Diencephalon (tissue), 2 donors: ENCODE data around the gene B3GNTL1.

DNA sequence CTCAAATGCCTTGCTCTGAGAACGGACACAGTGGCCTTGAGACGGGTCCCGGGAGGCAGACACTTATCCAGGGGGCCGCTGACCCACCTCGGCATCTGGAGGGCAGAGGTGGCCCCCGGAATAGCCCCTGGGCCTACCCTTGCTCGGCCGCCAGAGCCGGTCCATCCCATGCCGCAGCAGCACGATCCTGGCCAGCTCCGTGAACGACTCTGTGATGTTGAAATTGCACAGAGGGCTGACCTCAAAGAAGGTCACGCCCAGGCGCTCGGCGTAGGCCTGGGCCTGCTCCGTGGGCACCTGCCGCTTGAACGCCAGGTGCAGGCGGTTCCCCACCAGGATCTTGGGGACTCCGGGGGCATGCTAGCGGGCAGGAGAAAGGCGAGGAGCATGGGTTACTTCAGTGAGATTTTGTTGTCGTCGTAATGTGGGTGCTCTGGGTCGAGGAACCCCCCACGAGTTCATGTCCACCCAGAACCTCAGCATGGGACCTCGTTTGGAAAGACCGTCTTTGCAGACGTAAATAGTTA lies 10.2 kb upstream of the WDR45B start:
- RAMPAGE, long total RNA, result no peak

DNA sequence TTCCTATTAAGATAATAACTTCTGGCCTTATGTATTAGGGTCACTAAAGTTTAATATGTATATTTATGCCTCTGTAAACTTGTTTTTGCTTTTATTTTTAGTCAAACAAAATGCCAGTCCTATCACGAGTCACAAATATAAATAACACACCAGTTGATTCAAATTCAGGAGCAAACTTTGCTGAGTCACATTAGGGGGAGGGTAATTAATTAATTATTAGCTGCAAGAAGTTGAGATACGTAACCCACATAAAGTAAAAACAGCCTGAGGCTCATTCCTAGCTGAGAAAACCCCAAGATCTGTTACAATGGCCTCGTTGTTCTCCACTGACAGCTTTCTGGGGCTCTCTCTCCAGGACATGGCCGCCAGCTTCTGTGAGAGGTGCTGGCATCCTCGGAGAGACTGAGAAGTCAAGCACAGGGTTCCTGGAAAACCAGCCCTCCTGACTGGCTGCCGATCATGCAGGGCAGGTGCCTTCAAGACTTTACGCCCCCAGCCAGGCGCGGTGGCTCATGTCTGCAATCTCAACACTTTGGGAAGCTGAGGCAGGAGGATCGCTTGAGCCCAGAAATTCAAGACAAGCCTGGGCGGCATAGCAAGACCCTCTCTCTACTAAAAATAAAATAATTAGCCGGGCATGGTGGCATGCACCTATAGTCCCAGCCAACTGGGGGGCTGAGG lies 11.1 kb downstream of the RAB40B start:
- RAMPAGE, long total RNA, result no peak

GRCh38 chr17:82786222-82786729 lies 34.4 kb downstream of the TBCD start:
- RAMPAGE, long total RNA, result no peak

DNA sequence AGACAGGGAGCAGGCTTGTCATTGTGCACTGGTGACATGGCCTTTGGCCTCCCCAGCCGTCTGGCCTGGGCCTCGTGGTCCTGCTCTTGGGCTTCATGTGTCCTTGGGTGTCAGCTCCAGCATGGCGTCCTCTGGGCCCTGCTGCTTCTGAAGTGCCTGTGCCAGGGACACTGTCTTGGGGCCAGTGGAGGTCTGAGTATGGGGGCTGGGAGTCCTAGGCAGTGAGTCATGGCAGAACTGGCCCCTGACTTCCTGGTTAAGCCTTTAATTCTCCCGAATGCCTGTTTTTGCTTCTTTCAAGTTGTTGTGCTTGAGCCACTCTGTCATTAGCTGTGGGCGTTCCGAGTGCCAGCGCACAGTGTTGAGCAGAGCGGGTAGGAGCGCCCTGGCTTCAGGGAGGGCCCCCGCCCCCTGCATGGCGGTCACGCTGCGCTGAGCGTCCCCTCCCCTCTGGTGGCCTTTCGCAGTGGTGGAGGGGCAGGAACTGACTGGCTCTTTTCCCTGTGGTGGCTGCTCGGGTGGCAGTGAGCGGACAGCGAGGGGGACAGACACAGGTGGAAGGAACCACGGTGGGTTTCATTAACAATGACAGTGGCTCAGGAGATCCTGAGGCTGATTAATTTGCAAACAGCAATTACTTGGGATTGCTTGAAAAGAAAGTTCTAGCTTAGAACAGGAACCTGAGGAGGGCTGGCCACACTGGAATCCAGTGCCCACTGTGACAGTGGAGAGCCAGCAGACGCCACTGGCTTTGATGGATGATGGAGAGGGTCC lies 20.2 kb upstream of the ZNF750 start:
- RAMPAGE, long total RNA, result no peak

- RAMPAGE, long total RNA, result no peak
These were observed 47.6 kb upstream of the ZNF750 start for GRCh38 chr17:82887336-82887816.

- RAMPAGE, long total RNA, result no peak
These were observed 88.6 kb downstream of the B3GNTL1 start for GRCh38 chr17:82962648-82963623.

- RAMPAGE, long total RNA, result no peak
These were observed 3.2 kb downstream of the B3GNTL1 start for GRCh38 chr17:83048077-83049047.

- RAMPAGE, long total RNA, result no peak
These were observed at the start of gene B3GNTL1 for GRCh38 chr17:83050765-83051851. Gene B3GNTL1 (minus strand): TSS chr17:83051770.

- RAMPAGE, long total RNA, result no peak
These were observed 10.1 kb downstream of the METRNL start for GRCh38 chr17:83089214-83090202.

DNA sequence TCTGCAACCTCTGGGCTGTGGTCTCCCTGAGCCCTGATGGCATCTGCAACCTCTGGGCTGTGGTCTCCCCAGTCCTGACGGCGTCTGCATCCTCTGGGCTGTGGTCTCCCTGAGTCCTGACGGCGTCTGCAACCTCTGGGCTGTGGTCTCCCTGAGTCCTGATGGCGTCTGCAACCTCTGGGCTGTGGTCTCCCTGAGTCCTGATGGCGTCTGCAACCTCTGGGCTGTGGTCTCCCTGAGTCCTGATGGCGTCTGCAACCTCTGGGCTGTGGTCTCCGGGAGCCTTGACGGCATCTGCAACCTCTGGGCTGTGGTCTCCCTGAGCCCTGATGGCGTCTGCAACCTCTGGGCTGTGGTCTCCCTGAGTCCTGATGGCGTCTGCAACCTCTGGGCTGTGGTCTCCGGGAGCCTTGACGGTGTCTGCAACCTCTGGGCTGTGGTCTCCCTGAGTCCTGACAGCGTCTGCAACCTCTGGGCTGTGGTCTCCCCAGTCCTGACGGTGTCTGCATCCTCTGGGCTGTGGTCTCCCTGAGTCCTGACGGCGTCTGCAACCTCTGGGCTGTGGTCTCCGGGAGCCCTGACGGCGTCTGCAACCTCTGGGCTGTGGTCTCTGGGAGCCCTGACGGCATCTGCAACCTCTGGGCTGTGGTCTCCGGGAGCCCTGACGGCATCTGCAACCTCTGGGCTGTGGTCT lies 45.3 kb downstream of the METRNL start:
- RAMPAGE, long total RNA, result no peak

- RAMPAGE, long total RNA, result no peak
These were observed 124.4 kb downstream of the METRNL start for GRCh38 chr17:83203748-83204337.